Natural killer cell (primary cell): ENCODE results near the genes HTR2A and ARL11.

- PRO-cap, result no peak
Observed at GRCh38 chr13:46878404-46878926, 18.4 kb downstream of the HTR2A start.

DNA sequence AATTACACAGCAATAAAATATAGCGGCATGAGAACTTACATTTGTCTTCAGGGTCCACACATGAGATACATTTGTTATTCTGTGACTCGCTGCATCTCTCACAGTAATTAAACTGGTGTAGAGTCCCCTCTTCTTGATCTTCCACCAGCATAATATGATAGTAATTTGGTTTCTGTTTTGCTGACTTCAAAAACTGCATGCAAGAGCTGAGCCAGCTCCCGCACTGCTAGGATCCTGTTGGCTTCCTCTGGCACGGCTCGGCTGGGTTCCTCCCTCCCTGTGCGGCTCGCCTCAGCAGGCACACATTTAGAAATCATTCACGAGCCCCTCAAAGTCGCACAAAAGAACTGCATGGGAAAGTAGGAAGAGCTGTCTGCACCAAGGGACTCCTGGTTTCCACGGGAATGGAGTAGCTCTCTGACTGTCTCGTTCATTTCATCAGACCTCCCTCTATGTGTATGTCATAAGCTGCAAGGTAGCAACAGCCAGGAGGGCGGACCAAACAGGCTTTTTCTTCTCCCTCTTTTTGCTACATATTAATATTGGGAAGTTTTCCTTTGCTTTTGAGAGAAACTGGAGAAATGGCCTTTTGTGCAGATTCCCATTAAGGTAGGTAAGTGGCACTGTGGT is at the start of gene HTR2A:
Gene HTR2A, minus strand, starts transcription at position 419 of the 630 bp plus-strand sequence.
- PRO-cap, result no peak

GRCh38 chr13:48186259-48186610 is 46.8 kb upstream of the ITM2B start:
- PRO-cap, result no peak

- PRO-cap, result no peak
Observed at GRCh38 chr13:48231940-48232466, 1.0 kb upstream of the ITM2B start.

- PRO-cap, result no peak
Observed at GRCh38 chr13:48252007-48252724, 19.2 kb downstream of the ITM2B start.

GRCh38 chr13:48258656-48259200 is 25.7 kb downstream of the ITM2B start:
- PRO-cap, result no peak

DNA sequence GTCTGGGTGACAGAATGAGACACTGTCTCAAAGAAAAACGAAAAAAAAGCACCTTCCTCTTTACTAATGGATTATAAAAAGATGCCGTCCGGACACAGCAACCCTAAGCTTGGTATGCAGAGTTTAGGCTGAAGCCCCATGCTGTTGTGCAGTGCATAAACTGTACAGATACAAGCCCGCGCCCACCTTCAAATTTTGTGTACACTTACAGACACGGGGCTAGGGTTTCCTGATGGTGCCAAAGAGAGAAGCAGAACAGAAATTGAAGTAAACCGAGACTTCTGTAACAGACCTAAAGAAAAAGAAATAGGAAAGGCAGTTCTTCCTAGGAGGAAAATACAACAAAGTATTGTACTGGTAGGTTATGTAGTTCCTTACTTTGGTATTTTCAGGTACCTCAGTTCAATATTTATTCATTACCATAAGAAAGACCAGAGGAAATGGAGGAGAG is 8.9 kb downstream of the LPAR6 start:
- PRO-cap, result no peak

GRCh38 chr13:48411306-48411815 is 1.6 kb downstream of the LPAR6 start:
- PRO-cap, result no peak

- PRO-cap, result no peak
Observed at GRCh38 chr13:48491981-48492456, 40.9 kb downstream of the RCBTB2 start.

- PRO-cap, result no peak
Observed at GRCh38 chr13:48577050-48577406, 44.1 kb upstream of the RCBTB2 start.

DNA sequence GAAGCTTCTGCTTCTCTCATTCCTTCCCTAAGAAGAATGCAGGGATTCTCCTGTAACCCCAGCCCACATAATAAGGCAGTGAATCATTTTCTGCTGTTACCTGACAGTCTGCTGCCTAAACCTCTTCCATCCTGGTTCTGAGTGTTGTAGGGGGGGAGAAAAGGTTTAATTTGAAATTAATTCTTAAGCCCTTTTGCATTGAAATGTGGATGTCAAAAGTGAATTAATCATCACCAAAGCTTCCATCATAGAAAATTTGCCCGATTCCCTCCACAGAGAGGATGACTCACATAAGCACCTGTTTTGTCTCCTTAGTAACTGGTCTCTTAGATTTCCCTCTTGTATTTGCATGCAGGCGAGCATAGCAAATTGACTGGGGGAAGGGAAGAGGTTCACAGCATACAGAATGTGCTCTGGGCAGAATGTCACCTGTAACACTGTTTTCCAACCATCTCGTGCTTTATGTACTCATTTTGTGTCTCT is 146.7 kb upstream of the FNDC3A start:
- PRO-cap, result no peak

- PRO-cap, result no peak
Observed at GRCh38 chr13:49299014-49299612, 51.4 kb downstream of the CDADC1 start.

GRCh38 chr13:49499906-49500418 is 4.2 kb downstream of the PHF11 start:
- PRO-cap, result no peak

GRCh38 chr13:49533926-49534417 is 38.2 kb downstream of the PHF11 start:
- PRO-cap, result no peak

DNA sequence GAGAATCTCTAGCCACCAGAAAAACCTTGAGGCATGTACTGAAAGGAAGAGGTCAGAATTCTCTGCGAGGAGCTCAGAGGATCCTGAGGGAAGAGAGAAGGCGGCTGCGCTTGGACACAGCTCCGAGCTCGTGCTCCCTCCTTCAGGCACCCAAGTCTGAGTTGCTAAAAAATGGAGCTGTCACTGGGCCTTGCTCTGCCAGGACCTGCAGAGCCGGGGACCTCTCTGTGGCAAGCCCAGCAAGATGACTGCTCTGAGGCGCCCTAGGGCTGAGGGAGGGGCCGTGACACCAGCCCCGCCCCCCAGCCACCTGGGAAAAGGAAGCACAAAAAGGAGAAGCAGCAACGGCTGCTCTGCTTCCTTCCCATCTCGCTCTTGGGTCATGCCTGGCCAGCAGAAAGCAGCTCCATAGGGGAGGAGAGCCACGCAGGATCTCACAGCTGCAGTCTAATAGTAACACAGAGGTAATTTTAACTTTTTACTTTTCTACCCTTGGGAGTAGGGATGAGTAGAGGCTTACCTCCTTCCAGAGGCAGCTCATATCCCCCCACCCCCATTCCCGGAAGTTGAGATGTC is at the start of gene ARL11:
Gene ARL11, plus strand, starts transcription at position 356 of the 576 bp plus-strand sequence.
- PRO-cap, result no peak

DNA sequence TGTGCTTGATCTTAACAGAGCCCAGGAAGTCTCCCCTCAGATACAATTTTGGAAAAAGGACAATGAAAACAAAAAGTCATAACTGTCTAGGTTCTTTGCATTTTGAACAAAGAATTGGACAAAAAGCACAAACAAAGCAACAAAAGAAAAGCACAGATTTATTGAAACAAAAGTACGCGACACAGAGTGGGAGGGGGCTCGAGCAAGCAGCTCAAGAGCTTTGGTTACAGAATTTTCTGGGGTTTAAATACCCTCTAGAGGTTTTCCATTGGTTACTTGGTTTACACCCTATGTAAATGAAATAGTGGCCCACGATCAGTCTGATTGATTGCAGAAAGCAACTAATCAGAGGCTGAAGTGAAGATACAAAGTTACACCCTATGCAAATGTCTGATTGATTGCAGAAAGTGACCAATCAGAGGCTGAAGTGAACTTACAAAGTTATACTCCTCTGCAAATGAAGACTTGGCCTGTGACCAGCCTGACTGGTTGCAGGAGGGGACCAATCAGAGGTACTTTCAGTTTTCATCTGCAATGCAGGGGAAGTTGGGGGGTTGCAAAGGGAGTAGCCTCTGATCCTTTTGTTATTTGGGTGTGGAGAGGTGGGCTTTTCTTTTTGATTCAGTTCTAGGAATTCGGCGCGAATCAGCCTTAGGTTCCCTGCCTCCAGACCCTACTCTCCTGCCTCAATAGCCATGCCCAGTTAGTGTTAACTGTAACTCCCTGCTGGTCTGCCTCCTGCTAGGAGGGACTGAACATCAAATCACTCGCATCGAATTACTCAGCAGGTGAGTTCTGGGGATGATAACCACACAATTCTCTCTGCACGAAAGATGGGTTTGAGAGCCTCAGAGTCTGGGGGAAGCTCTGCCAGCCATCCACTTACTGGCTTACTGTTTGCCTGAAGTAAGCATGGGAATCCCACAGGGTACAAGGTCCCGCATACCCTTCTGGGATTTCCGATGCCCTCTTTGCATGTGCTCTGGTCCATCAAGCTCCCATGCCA is 7.3 kb downstream of the ARL11 start:
- PRO-cap, result unidirectional peak, plus-strand start at position 534 of the sequence

GRCh38 chr13:49793110-49793321 is 534 bp upstream of the KPNA3 start:
- PRO-cap, result bidirectional peak, plus-strand start at chr13:49793188, minus-strand start at chr13:49793041

- PRO-cap, result no peak
Observed at GRCh38 chr13:50510479-50510901, 333.0 kb downstream of the DLEU7 start.

DNA sequence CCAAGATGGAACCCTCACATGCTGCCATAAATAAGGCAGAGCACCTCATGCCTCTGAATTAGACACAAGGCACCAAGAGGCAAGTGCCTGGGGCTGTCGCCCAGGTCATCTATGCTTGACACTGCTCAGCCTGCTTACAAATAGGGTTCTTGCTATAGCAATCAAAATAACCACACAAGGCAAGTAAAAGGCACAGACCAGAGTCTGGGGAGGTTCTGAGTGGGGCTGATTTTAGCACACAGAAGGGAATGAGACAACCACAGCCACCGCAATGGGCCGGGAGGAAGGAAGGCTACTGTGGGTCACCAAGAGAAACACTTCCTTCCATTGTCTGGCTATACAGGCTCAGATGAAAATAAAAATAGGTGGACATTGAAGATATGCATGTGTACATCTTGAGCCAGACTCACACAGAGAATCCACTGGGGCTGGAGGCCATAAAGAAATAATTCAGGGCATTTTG is 159.1 kb downstream of the DLEU7 start:
- PRO-cap, result no peak

DNA sequence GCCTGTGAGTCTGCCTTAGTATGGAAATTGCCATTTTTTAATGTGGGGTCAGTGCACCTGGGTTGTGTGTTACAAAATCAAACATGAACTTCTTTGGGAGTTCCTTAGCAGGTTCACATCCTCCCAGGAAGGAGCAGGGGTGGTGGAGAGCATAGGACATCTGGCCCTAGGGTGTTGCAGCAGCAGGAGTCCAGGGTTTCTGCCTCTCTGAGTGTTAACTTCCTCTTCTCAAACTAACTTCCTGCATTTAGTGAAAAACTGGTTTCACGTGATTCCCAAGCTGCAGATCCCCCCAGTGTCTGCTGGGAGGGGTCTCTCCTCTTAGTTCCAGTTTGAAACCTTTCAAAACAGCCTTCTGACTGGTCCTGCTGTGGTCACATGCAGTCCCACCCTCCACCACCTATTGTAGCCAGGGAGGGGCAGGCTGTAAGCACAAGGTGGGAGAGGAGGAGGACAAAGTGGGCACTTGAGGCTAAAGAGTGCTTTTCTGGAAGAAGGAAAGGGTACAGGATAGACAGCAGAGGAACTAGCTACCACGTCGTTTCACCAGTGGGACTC is 7.2 kb downstream of the RNASEH2B start:
- PRO-cap, result bidirectional peak, plus-strand start at position 482 of the sequence, minus-strand start at position 201 of the sequence